ENCODE results near the genes P2RY13 and AADAC.

DNA sequence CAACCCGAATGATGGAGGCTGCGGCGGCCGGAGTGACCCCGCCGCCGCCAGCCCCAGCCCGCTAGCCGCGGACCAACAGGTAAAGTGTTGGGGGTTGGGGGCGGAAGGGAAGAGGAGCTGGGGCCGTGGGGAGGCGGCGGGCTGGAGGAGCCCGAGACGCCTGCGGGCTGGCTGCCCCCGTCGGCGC lies 287 bp downstream of the MED12L start:
- PRO-cap = no peak

- PRO-cap = no peak
Measured at GRCh38 chr3:151275143-151275771, 3.1 kb downstream of the P2RY14 start.

DNA sequence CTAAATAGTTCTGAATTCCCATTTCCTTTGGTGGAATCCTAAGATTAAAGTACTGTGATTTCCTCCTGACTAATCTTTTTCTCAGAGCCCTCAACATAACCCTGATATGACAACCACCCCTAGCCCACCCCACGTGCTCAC lies 3.2 kb upstream of the P2RY14 start:
- PRO-cap = no peak

DNA sequence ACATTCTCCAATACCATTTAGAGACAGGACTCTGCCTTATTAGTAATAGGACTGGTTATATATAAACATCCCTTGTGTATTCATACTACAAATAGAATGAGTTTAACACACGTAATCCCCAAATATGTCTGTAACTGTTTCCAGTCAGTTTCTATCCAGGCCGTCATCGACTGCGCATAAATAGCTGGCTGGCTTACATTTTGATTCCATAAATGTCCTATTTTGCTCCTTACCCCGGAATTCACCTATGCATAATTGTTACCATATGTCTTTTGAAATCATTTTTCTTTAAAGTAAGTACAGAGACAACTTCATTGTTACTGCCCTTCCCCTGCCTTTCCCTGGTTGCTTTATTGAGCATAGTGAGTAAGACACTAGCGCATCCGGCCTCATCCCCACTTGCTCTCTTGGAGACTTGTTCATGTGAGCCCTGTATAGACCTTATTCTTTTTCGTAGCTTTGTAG lies 3.5 kb upstream of the P2RY14 start:
- PRO-cap = no peak

DNA sequence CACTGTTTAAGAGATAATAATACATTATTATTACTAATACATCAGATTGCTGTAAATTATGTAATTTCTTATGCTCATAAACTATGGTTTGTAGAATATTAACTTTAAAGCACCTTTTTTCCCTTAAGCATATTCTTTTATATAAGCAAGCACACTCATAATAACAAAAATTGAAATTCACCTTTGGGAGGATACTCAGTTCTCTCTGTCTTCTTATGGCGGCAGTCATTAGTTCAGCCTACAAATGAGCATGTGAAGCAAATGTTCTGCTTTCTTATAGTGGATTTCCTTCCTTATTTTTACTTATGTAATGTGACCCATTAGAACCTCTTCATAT lies at the start of gene P2RY13:
Gene P2RY13, minus strand, starts transcription at position 250 of the 337 bp plus-strand sequence.
- PRO-cap = no peak

- PRO-cap = no peak
Measured at GRCh38 chr3:151537632-151538321, 76.9 kb upstream of the IGSF10 start.

- PRO-cap = no peak
Measured at GRCh38 chr3:151813586-151814408, at the start of gene AADAC. AADAC (plus strand) TSS chr3:151814116.

DNA sequence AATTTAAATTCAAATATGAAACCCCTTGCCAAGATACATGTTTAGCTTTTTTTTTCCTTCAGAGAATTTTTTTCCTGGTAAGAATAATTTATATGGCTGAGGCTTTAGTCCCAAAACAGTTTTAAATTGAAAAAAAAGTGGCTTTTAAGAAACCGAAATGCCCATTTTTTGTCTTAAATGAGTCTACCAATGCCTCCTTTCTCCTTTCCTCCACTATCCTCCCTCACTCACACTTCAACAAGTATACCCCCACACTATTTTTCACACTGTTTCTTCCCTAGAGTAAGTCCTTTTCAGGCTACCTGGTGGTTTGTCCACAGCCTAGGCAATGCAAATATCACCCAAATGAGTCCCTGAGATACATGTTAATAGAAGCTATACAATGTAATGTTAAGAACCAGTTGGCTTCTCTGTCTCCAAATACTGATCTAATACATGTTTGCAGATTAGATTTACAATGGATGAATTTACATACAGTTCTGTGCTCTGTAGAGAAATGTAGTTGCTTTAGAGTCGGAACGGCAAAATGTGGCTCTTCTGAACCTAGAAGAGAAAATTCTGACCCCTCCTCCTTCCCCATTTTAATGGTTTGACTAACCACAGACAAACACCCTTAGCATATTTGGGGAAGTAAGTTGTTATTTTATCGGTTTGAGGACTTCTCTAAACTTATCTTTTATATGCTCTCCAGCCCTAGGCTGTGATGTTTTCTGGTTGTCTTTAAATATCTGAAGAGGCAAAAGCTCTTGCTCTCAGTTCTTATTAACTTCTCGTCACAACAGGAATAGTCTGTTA lies 63.6 kb upstream of the MBNL1 start:
- PRO-cap = no peak

GRCh38 chr3:152236791-152237191 lies 31.9 kb upstream of the MBNL1 start:
- PRO-cap = no peak

DNA sequence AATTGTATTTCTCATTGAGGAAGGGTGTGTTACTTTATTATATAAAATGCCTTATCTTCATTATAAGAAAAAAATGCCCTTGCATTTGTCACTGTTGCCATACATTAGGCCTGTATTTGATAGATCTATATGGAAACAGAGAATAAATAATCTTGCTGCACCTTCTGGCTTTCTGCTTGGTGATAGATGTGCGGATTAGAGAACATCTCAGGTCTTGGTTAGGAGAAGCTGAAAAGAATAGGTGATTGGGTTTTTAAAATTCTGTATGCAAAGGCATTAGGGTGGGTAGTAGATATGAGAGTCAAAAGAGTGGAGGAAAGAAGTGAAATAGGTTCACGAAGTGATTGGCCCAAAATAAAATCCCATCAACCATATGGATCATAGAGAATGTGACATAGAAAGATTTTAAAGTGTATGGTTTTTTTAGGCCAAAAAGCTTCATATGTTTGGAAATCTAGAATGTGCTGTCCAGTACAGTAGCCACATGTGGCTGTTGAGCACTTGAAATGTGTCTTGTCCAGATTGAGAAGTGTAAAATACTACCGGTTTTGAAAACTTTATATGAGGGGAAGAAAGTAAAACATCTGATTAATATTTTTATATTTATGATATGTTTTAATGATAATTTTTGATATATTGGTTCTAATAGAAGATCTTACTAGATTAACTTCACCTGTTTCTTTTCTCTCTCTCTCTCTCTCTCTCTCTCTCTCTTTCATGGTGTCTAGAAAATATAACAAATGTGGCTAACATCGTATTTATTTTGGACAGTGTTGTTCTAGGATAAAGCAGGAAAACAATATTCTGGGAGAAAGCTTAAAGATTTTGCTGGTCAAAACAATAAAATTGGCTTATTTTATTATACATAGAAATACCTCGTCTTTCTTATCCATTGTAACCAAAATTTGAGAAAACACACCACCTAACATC lies 2.9 kb downstream of the MBNL1 start:
- PRO-cap = no peak

- PRO-cap = no peak
Measured at GRCh38 chr3:152280391-152280869, 11.7 kb downstream of the MBNL1 start.

GRCh38 chr3:152280896-152281607 lies 12.3 kb downstream of the MBNL1 start:
- PRO-cap = no peak

DNA sequence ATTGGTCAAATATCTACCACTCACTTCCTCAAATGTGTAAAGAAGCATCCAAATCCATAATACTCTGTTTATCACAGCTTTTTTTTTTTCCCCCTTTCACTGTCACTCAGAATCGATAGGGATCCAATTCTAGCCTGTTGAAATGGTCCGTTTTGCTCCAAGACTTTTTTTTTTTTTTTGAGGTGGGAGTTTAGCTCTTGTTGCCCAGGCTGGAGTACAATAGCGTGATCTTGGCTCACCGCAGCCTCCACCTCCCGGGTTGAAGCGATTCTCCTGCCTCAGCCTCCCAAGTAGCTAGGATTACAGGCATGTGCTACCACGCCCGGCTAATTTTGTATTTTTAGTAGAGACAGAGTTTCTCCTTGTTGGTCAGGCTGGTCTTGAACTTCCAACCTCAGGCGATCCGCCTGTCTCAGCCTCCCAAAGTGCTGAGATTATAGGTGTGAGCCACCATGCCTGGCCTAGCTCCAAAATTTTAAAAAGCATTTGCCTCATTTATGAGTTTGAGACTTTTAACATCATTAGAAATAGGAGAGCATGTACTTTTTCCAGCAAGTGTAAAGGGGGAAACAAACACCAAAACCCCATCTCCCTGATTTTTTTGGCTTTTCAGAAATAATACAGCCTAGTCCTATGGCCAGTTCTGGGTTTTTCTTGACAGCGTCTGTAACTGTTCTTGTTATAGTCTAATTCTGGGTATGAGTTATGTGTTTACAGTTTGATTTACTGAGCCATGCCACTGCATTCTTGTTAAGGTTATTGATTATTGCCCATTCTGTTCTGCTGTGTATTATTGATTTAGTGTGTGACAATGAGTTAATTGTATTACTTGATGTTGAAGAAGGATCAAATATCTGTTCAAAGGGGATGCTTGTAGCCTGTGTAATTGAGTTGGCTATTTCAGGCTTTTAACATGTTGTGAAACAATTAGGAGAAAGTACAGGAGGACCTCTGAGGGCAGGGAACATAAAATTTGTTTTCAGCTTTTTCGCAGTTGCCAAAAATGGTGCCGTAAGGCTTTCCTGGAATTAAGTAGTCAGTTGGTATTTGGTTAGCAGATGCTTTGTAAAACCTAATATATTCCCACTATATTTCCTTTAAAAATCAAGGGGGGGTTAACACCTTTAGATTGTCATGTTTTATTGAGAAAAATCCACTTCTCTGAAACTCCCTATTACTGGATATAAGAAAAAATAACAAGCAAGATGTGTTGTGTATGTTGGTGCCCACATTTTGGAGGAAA lies 45.9 kb downstream of the MBNL1 start:
- PRO-cap = no peak

GRCh38 chr3:152383730-152384480 lies 115.2 kb downstream of the MBNL1 start:
- PRO-cap = no peak

DNA sequence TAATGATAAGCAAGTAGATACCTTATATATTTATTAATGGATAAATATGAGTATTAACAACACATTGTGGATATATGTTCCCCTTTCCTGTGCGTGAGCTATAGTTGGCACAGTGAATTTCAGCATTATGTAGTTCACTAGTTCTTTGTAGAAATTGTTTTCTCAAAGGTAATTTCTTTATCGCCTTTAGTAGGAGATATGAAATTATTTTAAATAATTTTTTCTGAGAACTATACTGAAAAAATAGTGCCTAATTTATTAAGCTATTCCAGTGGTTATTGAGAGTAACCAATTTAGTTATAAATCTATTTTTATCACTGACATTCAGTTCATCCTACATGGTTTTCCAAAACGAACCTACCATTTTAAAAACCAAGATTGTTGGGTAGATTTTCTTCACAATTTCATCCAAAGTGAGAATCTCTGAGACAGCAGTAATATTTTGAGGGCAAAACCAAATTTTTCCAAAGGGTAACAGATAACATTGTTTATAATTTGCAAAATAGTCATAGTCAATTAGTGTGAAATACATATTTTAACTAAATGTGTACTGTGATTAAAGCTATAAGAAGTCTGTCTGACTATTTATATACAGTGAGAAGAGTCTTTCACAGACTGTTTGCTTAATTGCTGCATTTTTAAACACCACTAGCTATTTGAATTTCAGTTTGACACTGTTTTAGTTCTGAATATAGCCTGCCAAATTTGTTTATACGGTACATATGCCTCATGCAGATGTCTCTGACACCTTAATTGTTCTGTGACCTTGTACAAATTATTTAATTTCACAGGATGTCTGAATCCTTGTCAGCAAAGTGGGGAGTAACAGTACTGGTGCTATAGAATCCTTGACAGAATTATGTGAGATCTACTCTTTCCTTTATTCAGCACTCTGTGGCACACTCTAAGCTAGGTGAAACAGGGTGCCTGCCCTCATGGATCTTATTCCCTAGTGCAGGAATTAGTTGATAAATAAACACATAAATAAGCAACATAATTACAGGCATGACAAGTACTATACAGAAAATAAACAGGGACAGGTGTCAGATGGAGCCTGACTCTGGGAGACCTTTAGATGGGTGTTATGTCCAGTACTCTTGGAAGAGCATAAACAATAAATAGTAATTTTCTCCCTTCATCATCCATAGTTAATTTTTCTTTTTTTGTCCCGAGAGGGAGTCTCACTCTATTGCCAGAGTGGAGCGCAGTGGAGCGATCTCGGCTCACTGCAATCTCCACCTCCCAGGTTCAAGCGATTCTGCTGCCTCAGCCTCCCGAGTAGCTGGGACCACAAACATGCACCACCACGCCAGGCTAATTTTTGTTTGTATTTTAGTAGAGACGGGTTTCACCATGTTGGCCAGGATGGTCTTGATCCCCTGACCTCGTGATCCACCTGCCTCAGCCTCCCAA lies 125.5 kb downstream of the MBNL1 start:
- PRO-cap = no peak

- PRO-cap = no peak
Measured at GRCh38 chr3:152402944-152404077, 134.6 kb downstream of the MBNL1 start.

DNA sequence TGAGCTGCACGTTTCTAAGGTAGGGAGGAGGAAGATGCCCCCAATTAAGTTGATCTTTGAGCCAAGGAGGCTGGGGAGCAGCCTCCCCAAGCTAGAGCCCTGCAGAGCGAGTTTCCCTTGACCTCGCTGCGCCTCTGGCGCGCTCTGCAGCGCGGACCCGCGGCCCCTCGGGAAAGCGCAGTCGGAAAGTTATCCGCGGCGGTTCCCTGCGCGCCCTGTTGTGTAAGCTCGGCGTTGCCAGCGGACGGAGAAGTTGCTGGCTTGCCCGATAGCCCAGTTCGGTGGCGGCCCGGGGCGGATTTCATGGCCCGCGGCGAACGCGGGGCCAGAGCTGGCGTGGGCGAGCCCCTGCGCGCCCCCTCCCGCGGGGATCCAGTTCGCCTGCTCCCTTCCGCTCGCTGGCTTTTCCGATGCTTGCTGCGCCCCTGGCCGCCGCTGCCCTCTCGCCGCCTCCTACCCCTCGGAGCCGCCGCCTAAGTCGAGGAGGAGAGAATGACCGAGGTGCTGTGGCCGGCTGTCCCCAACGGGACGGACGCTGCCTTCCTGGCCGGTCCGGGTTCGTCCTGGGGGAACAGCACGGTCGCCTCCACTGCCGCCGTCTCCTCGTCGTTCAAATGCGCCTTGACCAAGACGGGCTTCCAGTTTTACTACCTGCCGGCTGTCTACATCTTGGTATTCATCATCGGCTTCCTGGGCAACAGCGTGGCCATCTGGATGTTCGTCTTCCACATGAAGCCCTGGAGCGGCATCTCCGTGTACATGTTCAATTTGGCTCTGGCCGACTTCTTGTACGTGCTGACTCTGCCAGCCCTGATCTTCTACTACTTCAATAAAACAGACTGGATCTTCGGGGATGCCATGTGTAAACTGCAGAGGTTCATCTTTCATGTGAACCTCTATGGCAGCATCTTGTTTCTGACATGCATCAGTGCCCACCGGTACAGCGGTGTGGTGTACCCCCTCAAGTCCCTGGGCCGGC lies 649 bp downstream of the P2RY1 start:
- PRO-cap = no peak

DNA sequence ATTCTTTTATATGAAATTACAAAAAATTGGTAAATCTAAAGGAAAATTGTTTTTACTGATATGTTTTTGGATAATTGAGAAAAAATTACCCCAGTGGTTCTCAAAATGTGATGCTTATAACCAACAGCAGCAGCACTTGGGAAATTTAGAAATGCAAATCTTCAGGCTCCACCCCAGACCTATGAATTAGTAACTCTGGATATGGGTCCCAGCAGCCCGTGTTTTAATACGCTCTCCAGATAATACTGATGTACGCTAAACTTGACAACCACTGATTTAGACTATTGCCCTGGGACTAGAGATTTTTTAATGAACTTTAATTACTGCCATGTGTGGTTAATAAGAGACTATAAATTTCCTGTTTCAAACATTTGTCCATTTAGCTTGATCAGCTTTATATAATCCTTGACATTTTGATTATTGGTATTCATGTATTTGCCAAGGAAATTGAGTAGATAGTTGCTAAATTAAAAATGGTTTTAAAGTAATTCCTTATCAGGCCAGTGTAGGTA lies 379.8 kb downstream of the RAP2B start:
- PRO-cap = no peak

DNA sequence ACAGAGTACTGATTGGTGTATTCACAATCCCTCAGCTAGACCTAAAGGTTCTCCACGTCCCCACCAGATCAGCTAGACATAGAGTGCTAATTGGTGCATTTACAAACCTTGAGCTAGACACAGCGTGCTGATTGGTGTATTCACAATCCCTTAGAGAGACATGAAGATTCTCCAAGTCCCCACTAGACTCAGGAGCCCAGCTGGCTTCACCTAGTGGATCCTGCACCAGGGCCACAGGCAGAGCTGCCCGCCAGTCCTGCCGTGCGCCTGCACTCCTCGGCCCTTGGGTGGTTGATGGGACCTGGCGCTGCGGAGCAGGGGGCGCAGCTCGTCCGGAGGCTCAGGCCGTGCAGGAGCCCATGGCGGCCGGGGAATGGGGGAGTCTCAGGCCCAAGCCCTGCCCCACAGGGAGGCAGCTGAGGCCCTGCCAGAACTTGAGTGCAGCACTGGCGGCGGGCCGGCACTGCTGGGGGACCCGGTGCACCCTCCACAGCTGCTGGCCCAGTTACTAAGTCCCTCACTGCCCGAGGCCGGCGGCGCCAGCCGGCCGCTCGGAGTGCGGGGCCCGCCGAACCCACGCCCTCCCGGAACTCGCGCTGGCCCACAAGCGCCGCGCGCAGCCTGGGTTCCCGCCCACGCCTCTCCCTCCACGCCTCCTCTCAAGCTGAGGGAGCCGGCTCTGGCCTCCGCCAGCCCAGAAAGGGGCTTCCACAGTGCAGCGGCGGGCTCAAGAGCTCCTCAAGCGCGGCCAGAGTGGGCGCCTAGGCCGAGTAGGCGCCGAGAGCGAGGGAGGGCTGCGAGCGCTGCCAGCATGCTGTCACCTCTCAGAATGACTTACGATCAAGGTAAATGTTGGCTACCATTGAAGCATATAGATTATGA lies 190.9 kb upstream of the MME start:
- PRO-cap = no peak

- PRO-cap = no peak
Measured at GRCh38 chr3:155193860-155194217, 99.6 kb downstream of the STRIT1 start.